Esophagus muscularis mucosa (tissue), 4 donors: Measurements from ENCODE around the gene LUC7L3.

- PRO-cap = no peak
- RAMPAGE, long total RNA, 4 experiments = start-site peak on the minus strand in 1 of 4 experiments, at chr17:50145120-50145227 at its widest, 27 reads per replicate
These were observed 5.9 kb downstream of the PPP1R9B start for GRCh38 chr17:50144214-50145377.

DNA sequence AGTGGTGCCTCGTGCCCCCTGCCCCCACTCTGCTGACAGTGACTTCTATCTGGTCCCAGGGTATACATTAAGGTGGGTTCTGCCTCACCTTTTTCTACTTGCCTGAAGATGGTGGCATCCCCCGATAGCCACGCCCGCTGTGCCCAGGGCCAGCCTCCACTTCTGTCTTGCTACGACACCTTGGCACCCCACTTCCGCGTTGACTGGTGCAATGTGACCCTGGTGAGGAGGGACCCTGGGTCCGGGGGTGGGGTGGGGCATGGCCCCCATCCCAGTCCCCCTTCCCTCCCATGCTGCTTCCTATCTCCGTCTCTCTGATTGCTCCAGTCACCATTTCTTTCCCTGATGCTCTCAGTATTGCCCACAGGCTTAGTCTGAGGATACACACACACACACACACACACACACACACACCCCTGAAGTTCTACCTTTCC lies 3.2 kb downstream of the SGCA start:
- PRO-cap = no peak
- RAMPAGE, long total RNA, 4 experiments = no peak in any of the 4 experiments

GRCh38 chr17:50272640-50273590 lies 1.4 kb upstream of the TMEM92 start:
- PRO-cap = unidirectional peak, minus-strand start at chr17:50273318
- RAMPAGE, long total RNA, 4 experiments = no peak in any of the 4 experiments

GRCh38 chr17:50421188-50422246 lies 4.5 kb upstream of the ACSF2 start:
- PRO-cap = no peak
- RAMPAGE, long total RNA, 4 experiments = no peak in any of the 4 experiments

DNA sequence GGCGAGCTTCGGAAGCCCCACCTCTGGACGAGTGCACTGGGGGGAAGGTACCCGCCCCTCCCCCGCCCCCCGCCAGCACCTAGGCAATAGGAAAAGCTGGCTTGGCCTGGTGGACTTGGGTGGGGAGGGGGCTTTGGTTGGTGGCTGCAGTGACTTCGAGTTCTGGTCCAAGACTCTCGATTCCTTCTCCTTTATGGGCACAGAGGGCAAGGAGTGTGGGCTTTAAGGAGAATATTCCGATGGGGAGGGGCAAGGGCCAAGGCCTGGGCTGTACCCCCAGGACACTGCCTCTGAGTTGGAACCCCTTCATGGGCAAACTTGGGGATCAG lies 401 bp downstream of the ACSF2 start:
- PRO-cap = no peak
- RAMPAGE, long total RNA, 4 experiments = no peak in any of the 4 experiments

GRCh38 chr17:50470243-50470859 lies 1.7 kb upstream of the CHAD start:
- PRO-cap = no peak
- RAMPAGE, long total RNA, 4 experiments = no peak in any of the 4 experiments

DNA sequence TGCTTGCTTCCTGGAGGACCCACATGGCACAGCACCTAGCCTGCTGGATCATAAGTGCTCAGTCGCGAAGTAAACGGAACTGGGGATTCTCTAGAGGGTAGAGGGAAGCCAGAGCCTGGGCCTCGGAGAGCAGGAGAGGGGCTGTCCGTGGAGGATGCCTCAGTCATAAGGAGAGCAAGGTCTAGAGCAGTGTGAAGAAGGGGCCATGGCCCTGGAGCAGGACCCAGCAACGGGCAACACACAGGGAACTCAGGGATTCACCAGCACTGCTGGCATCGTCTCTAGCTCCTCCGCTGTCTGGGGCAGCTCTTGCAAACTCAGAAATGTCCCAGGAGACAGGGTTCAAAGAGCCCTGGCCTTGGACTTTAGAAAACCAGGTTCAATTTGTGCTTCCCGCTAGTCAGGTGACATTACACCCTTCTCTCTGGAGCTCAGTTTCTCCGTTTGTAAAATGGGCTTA lies 2.1 kb upstream of the MYCBPAP start:
- PRO-cap = no peak
- RAMPAGE, long total RNA, 4 experiments = no peak in any of the 4 experiments

- PRO-cap = no peak
- RAMPAGE, long total RNA, 4 experiments = no peak in any of the 4 experiments
These were observed 8.8 kb downstream of the MYCBPAP start for GRCh38 chr17:50517014-50517438.

- PRO-cap = bidirectional peak, plus-strand start at chr17:50542276, minus-strand start at chr17:50542174
- RAMPAGE, long total RNA, 4 experiments = no peak in any of the 4 experiments
These were observed 5.1 kb upstream of the SPATA20 start for GRCh38 chr17:50541688-50542368.

DNA sequence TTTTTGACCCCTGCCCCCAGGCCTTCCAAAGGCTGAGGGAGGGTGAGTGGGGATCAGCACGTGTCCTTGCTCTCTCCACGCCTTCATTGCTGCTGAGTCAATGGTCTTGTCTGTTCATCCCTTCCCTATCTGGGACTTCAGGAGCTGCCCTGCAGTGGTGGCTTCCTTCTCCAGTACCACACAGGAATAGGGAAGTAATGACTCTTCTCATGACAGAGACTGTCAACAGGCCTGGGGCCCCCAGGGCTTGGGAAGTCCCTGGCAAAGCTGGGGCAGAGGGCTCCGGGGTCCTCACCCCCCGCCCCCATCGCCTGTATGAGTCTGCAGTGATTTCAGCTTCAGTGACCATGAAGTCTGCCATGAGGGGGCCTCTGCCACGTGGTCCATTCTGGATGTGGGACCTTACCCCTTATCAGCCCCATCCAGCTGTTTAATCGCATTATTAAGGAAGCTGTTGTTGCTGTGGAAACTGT lies 6.2 kb downstream of the ABCC3 start:
- PRO-cap = no peak
- RAMPAGE, long total RNA, 4 experiments = no peak in any of the 4 experiments

DNA sequence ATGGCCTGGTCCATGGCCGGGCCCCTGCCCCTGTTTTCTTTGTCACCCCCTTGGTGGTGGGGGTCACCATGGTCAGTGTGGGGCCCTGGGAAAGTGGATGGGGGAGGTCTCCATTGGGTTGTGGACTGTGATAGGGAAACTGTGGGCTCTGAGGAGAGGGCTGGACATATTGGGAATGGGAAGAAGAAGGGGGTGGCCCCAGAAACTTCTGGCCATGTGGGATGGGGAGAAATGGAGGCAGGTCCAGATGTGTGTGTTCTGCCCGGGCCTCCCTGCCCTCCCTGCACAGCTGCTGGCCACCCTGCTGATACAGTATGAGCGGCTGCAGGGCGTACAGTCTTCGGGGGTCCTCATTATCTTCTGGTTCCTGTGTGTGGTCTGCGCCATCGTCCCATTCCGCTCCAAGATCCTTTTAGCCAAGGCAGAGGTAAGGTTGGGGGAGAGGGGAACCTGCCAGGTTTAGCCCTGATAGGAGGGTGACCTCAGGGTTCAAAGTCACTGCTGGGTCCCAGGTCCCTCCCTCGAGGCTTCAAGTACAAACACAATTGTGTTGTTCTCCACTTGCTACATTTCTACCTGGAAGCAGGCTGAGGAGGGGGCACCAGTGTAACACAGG lies 22.2 kb downstream of the ABCC3 start:
- PRO-cap = no peak
- RAMPAGE, long total RNA, 4 experiments = no peak in any of the 4 experiments

DNA sequence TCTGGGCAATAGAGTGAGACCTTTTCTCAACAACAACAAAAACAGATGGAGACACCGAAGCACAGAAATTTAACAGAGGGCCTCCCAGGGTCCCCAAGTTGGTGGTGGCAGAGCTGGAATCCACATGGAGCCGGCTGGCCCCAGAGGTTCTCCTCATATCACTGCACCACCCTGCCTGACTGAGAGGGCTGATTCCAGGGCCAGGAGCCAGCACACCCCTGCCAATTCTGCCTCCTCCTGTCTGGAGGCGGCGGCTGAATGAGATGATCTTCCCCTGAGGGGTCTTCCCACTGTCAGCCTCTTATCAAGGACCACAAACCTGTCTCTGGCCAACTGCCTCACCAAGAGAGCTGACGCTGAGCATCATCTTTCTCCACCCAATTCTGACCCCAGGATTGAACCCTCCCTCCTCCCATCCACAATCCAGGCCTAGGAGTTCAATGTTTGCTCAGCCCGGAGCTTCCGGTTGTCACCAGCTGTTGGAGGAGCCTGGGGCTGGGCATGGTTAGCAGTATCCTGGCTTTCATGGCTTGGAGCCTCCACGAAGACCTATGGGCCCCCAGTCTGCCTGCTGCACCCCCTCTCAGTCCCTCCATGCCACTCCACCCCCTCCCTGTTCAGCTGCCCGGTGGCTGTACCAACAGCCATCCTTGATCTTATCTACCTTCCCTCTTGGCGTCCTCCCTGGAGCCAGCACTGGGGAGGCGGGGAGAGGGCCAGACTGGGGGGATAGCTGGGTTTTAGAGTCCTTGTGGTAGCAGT lies 25.5 kb downstream of the ABCC3 start:
- PRO-cap = no peak
- RAMPAGE, long total RNA, 4 experiments = no peak in any of the 4 experiments

DNA sequence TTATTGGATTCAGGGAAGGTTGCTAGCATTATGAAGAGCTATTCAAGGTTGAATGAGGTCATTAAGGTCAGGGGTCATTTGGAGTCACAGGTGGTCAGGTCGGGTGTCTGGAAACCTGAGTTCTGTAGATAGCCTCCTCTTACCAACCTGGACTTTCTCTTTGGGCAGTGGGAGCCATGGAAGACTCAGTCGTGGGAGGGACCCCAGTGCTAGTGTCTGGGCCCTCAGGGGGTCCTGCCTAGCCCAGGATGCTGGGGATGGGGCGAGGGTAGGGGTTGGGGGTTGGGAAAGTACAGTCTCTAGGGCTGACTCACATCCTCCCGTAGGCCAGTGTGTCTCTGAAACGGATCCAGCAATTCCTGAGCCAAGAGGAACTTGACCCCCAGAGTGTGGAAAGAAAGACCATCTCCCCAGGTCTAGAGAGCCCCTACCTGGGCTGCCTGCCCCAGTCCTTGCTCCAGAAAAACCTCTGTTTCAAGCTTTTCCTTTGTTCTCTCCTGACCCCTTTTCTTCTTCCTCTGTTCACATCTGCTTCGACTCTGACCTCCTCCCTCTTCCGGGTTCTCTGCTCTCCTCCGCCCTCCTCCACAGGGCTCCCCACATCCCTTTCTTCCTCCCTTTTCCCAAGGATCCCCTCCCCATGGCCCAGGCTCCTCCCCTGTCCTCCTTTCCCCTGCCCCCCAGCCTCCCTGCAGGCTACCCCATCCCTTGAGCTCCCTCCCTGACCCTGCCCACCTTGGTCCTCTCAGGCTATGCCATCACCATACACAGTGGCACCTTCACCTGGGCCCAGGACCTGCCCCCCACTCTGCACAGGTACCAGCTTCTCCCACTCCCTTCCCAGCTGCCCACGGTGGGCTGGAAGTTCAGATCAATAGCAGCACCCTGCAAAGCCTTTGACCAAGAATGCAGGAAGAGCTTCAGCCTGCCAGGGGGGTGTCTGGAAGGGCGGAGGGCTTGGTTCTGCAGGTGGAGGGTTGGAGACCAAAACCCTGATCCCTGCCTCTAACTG lies 33.7 kb downstream of the ABCC3 start:
- PRO-cap = no peak
- RAMPAGE, long total RNA, 4 experiments = no peak in any of the 4 experiments

DNA sequence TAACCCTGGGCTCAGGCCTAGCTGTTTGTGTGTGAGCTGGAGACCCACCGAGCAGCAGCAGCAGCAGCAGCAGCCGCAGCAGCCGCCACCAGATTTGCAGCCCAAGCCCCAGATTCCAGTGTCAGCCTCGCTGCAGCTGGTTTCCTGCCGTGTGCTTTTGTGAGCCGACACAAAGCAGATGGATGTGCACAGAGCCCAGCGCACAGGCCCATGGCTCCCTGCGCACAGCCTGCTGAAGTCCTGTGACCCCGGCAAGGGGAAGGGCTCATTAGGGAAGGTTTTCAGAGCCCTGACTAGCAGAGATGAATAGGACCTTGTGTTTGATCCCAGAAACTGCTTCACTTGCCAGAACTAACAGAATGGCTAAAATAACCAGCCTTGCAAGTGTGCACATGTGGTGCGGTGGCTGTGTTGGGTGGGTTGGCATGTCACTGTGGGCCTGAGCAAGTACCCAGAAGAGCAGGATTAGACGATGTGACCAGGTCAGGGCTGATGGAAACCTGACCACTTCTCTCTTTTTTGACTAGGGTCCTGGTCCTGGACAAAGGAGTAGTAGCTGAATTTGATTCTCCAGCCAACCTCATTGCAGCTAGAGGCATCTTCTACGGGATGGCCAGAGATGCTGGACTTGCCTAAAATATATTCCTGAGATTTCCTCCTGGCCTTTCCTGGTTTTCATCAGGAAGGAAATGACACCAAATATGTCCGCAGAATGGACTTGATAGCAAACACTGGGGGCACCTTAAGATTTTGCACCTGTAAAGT lies 17.0 kb downstream of the ANKRD40 start:
- PRO-cap = no peak
- RAMPAGE, long total RNA, 4 experiments = no peak in any of the 4 experiments

DNA sequence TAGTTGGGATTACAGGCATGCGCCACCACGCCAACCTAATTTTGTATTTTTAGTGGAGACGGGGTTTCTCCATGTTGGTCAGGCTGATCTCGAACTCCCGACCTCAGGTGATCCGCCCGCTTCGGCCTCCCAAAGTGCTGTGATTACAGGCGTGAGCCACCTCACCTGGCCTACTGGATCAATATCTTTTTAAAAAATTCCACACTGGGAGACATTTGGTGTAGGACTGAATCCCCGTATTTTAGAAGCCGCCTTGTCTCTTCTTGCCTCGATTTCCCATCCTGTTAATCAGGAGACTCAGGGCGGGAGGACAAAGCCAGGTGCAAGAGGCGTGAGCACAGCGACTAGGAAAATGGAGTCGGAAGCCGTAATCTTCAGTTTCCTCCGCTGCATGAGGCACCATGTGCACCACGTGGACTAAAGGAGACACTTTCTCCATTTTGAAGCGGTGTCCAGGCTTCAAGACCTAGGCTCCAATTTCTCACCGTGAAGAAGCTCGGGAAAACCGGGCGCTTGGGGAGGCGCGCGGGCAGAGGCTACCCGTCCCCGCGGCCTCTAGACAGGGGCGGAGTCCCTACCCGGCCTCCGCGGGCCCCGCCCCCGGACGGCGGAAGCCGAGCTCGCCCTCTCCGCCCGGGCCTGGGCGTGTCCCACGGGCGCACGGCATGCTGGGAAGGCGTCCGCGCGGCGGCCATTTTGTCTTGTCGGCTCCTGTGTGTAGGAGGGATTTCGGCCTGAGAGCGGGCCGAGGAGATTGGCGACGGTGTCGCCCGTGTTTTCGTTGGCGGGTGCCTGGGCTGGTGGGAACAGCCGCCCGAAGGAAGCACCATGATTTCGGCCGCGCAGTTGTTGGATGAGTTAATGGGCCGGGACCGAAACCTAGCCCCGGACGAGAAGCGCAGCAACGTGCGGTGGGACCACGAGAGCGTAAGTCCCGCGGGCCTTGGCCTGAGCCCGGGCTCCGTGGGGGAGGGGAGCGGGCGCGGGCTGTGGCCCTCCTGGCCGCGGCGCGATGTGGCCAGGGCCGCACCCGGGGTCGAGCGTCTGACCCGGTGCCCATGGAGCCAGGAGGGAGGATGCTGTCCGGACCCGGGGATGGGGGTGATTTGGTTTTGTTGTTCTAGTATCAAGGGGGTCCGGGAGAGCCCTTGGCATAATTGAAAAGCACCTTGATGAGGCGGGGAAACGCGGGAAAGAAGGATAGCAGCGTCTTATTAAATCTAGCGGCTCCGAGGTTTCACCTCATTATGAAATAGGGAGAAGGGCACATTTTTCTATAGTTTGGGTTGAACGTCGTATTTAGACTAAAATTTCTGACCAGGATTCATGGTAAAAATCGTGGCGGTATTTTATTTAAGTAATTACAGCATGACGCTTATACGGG lies at the start of gene LUC7L3:
LUC7L3 (plus strand) TSS at position 699 of the 1,384 bp plus-strand sequence.
- PRO-cap = bidirectional peak, plus-strand start at position 726 of the sequence, minus-strand start at position 557 of the sequence; bidirectional peak, plus-strand start at position 996 of the sequence, minus-strand start at position 927 of the sequence
- RAMPAGE, long total RNA, 4 experiments = start-site peak on the plus strand in 4 of 4 experiments, centred at positions 710 to 725 of the sequence, 259 to 539 reads per replicate

GRCh38 chr17:50807391-50807998 lies 27.9 kb upstream of the WFIKKN2 start:
- PRO-cap = no peak
- RAMPAGE, long total RNA, 4 experiments = no peak in any of the 4 experiments

- PRO-cap = no peak
- RAMPAGE, long total RNA, 4 experiments = no peak in any of the 4 experiments
These were observed 13.0 kb downstream of the TOB1 start for GRCh38 chr17:50853042-50853671.

DNA sequence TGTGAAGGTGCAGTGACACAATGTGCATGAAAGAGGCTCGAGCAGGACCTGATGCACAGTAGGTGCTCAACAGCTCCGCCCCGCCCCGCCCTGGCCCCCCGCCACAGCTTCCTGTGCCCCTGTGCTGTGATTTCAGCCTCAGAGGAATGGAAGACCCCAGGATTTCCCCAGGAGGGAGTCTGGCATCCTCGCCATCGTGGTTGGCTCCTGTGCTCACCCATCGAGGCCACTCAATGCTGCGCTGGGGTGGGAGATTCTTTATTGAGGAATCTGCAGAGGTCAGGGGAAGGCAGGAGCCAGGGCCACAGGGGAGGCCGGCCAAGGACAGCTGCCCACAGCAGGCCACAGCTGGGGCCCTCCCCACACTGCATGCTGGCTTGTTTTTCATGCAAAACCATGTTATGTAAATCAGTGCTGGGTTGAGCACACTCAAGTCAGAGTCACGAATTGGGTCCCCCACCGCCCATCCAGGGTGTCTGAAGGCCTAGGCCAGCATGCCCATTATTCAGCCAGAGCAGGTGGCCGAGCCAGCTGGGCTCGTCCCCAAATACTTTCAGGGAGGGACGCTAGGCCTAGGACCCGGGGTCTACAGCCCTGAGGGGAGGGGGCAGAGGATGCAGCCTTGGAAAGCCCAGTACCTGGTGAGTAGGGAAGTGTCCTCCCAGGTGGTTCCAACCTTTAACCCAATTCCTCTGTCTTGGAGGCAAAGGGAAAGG lies 51.2 kb upstream of the TOB1 start:
- PRO-cap = no peak
- RAMPAGE, long total RNA, 4 experiments = no peak in any of the 4 experiments

DNA sequence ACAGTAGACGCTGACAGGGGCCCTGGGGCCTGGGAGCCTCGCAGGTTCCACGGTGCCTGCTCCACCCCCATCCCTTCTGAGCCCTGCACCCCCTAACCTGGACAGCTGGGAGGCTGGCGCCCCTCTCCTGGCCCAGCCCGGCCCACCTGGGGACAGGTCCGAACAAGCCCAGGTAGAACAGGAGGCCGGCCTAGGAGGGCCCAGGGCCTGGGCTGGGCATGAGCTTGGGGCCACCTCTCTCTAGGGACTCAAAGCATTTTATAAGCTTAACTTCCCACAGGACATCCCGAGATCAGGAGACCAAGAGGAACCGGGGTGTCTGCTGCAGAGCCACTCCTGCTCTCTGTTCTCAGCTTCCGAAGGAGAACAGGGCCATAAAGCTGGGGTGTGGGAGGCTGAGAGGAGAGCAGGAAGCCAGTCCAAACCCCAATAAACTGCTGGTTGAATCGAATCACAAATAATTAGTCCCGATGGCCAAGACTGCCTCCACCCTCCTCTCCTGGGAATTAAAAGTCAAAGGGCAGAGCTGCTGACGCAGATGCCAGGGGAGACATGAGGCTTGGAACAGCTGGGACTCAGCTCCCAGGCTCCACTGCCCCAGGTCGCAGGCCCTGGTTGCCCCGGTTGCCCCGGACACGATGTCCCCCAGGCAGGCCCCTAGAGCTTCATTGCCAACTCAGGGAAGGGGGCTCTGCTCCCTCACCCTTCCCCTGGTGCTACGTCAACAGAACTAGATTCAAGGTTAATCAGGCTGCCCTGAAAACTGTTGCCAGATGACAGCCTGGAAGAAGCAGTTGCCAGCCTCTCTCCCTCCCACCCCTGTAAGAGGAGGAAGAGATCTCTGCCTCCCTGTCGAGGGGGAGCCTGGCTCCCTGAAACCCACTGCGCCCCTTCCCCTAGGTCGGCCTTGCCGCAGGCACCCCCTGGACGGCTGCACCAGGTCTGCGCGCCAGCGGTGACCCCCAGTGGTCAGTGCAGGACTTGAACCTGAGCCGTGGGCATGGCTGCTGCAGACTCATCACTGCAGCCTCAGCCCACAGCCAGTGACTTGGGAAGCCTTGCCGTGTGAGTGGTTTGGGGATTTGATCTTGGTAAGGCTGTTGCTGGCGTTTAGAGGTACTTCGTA lies 83.8 kb upstream of the TOB1 start:
- PRO-cap = unidirectional peak, plus-strand start at position 295 of the sequence; bidirectional peak, plus-strand start at position 537 of the sequence, minus-strand start at position 436 of the sequence
- RAMPAGE, long total RNA, 4 experiments = no peak in any of the 4 experiments

DNA sequence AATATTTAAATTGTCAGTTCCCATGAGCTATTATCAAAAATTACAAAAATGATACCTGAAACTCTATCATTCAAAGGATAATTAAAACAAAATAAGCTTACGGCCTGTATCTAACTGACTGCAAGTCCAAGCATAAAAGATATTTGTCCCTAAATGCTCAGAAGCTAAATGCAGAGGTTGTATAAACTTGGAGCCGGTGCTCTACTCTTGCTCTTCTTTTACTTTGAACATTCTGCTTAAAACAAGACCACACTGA lies 74.7 kb downstream of the SPAG9 start:
- PRO-cap = no peak
- RAMPAGE, long total RNA, 4 experiments = no peak in any of the 4 experiments